Measurements from ENCODE around the genes CFAP97, SNX25 and LRP2BP.

DNA sequence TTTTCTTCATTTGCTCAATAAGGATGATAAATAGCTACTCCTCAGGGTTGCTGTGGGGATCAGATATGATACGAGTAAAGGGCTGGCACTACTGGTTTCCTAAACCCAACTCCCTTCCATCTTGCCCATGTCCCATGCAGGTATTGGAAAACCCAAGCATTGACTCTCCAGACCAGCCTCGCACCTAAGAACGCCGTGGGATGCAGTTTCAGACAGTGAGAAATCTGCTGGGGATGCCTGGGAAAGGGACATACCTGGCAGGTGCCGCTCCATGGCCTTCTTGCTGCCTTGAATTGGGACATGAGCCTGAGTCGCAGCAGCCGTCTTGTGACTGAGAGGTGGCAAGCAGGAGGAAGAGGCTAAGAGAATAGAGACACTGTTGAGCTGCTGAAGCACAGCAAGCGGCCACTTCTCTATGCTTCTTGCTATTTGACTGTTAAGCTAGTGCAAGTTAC is 24.5 kb upstream of the ACSL1 start:
- PRO-cap: no peak
- RAMPAGE, long total RNA, 3 experiments: no peak in any of the 3 experiments

- PRO-cap: no peak
- RAMPAGE, long total RNA, 3 experiments: no peak in any of the 3 experiments
Observed at GRCh38 chr4:184859934-184860693, 34.3 kb upstream of the ACSL1 start.

DNA sequence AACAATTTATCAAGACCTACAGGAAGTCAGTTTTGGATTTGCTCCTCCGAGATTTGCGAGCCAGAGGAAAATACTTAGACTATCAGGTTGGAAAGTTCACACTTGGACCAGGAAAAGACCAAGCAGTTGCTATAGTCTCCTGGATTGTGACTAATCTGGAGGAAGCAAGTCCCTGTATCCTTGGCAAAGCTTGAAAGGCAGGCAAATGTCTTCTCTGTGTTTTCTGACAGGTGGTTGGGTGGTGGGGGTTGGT is 5.5 kb downstream of the SLC25A4 start:
- PRO-cap: no peak
- RAMPAGE, long total RNA, 3 experiments: no peak in any of the 3 experiments

DNA sequence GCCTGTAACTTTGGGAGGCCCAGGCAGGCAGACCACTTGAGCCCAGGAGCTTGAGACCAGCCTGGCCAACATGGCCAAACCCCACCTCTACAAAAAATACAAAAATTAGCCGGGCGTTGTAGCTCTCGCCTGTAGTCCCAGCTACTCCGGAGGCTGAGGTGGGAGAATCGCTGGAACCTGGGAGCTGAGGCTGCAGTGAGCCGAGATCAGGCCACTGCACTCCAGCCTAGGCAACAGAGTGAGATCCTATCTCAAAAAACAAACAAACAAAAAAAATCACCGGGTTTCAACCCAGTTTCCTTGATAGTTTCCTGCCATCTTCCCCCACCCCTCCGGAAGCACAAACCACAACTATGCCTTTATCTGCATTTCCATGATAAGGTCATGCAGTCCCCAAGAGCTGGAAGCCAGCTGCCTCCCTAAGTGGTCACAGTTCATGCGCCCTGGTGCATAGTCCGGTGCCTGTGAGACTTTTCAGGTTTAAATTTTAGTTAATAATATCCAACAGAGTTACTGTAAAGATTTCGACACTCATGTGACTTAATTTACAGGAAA is 1.4 kb downstream of the CFAP97 start:
- PRO-cap: no peak
- RAMPAGE, long total RNA, 3 experiments: no peak in any of the 3 experiments

DNA sequence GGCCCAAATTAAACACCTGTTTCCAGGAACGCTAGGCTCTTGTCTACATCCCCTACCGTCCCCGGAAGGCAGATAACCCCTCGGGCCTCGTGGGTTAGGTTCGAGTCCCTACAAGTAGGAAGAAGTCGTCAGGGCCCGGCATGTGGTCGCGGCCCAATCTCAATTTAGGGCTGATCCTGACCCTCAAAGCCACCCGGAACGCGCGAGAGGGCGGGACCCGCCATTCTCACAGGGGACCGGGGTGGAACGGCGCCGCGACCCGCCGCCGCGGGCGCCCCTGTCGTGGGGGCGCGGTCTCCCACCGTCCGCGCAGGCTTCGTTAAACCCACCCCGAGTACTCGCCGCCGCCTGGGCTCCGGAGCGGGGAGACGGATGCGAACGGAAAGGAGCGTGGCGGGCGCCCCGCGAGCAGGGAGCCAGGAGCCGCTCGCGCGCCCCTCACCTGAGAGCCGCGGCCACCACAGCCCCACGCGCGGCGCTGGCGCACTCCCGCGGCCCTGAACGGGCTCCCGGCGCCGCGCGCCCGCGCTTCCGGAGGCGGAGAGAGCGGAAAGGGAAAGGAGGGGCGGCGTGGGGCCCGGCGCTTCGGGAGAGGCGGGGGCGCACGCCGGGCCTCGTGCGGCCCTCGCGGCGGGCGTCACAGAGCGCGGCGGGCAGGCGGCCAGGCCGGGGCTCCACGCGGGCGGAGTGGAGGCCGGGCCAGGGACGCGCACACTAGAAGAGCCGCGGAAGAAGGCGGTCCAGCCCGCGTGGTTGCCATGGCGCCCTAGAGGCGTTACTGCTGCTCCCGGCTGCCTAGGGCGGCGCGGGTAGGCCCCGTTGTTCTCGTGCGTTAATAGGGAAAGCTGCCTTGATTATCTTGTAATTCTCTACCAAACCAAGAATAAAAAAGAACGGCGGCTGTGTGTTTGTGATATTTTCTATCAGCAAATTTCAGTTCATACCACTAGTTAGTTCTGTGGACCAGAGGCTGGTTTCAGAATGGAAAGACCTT is at the start of gene CFAP97:
CFAP97 (minus strand) TSS at position 545 of the 994 bp plus-strand sequence.
- PRO-cap: bidirectional peak, plus-strand start at position 591 of the sequence, minus-strand start at position 509 of the sequence; bidirectional peak, plus-strand start at position 642 of the sequence, minus-strand start at position 689 of the sequence
- RAMPAGE, long total RNA, 3 experiments: start-site peak on the minus strand in 1 of 3 experiments, centred at position 511 of the sequence, 248 reads per replicate

DNA sequence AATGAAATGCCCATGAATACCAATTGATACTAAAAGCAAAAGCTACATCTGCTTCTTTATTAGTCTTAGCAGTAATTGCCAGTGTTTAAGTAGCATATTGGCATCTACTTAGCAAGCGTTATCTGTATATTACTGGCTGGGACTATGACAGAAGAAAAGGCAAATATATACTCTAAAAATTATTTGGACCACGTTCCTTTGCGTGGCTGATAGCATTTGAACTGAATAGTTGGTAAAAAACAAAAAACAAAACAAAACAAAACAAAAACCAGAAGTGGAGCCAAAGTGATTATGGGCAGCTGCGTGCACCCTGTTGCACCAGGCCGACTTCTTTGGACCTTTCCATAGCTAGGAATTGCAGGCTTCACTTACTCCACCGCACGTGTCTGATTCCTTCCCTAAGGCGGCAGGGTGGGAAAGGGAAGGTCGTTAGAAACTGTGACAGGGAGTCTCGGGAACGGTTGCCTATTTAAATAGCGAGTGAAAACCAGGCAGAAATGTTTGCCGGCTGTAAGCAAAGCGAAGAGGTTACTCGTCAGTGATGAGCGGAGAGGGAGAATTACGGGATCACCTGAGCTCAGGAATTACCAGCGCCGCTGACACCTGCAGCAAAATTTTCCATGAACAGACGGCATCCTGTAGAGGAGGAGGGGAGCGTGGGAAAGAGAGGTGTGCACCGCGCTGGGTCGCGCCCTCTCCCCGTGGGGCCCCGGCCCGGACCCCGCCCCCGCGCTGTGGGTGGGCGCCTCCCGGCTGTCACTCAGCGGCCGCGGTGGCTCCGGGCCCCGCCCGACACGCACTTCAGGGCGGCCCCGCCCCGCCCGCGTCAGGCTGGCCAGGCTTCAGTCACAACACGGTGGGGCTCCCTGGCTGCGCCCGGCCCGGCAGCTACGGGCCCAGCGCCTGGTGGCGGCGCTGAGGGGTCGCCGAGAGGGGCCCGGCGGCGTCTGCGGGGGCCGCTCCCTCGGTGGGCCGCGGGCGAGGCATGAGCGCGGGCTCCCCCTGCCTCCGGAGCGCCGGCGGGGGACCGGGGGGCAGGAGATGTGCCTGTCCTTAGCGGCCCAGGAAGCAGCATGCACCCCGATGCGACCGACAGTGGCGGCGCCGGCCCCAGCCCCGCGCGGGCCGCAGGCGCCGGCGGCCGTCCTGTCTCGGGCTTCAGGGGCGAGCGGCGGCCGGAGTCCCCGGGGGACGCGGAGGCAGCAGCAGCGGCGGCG is at the start of gene SNX25:
SNX25 (plus strand) TSS at position 845 of the 1,217 bp plus-strand sequence.
- PRO-cap: bidirectional peak, plus-strand start at position 891 of the sequence, minus-strand start at position 720 of the sequence
- RAMPAGE, long total RNA, 3 experiments: no peak in any of the 3 experiments

- PRO-cap: no peak
- RAMPAGE, long total RNA, 3 experiments: no peak in any of the 3 experiments
Observed at GRCh38 chr4:185227454-185228409, 18.3 kb downstream of the SNX25 start.

DNA sequence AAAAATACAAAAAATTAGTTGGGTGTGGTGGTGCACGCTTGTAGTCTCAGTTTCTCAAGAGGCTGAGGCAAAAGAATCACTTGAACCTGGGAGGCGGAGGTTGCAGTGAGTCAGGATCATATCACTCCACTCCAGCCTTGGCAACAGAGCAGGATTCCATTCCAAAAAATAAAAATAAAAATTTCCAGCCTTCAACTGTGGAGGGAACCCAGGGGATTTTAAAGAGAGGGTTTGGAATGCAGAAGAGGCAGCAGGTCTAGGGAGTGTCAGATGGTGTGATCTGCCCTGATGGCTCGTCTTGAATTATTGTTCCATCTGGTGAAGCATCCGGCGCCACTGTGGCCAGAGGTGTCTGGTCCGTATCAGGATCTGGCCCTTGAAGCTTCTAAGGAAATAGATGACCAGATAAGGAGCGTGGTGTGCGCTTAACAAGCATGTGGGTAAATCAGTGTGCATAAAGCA is 51.6 kb downstream of the LRP2BP start:
- PRO-cap: no peak
- RAMPAGE, long total RNA, 3 experiments: no peak in any of the 3 experiments

DNA sequence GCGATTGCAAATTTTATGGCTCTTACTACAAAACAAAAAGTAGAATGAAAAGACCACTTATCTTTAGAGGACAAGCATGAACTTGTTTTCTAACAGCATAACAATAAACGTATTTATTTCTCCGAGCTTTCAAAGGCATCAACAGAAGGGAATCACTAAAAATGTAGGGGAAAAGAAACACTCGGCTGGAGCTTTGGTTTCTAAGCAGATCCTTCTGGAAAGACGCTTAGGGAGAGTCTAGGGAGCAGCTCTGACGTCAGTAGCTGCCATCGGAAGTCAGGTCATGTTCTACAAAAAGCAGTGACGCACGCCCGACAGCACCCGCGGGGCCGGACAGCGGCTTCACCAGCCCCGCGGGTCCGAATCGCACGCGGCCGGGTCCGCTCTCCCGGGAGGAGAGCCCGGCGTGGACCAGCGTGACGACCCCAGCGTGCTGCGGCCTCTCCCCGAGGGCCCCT is at the start of gene LRP2BP:
LRP2BP (minus strand) TSS at position 239 of the 458 bp plus-strand sequence.
- PRO-cap: bidirectional peak, plus-strand start at position 369 of the sequence, minus-strand start at position 201 of the sequence
- RAMPAGE, long total RNA, 3 experiments: start-site peak on the plus strand in 1 of 3 experiments, centred at position 331 of the sequence, 26 reads per replicate

- PRO-cap: no peak
- RAMPAGE, long total RNA, 3 experiments: no peak in any of the 3 experiments
Observed at GRCh38 chr4:185411584-185412094, 14.1 kb downstream of the UFSP2 start.

DNA sequence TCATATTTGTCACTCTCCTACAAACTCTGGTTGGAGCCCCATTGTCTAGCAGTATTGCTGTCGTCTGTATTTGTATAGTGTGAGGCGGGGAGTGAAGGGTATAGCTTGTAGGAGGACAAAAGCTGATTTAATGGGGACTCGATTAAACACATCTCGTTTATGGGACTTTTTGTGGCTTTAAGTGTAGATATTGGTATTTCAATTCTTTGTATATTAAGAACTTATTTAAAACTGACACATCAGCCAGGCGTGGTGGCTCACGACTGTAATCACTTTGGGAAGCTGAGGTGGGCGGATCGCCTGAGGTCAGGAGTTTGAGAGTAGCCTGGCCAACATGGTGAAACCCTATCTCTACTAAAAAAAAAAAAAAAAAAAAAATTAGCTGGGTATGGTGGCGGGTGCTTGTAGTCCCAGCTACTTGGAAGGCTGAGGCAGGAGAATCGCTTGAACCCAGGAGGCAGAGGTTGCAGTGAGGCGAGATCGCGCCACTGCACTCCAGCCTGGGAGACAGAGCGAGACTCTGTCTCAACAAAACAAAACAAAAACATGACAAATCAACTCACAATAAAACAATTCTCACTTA is 3.6 kb downstream of the PDLIM3 start:
- PRO-cap: bidirectional peak, plus-strand start at position 460 of the sequence, minus-strand start at position 276 of the sequence
- RAMPAGE, long total RNA, 3 experiments: no peak in any of the 3 experiments

- PRO-cap: no peak
- RAMPAGE, long total RNA, 3 experiments: no peak in any of the 3 experiments
Observed at GRCh38 chr4:185559212-185560417, 24.3 kb upstream of the PDLIM3 start.

- PRO-cap: bidirectional peak, plus-strand start at chr4:185587570, minus-strand start at chr4:185587477; bidirectional peak, plus-strand start at chr4:185588102, minus-strand start at chr4:185588053
- RAMPAGE, long total RNA, 3 experiments: no peak in any of the 3 experiments
Observed at GRCh38 chr4:185587154-185588426, 52.3 kb upstream of the PDLIM3 start.

DNA sequence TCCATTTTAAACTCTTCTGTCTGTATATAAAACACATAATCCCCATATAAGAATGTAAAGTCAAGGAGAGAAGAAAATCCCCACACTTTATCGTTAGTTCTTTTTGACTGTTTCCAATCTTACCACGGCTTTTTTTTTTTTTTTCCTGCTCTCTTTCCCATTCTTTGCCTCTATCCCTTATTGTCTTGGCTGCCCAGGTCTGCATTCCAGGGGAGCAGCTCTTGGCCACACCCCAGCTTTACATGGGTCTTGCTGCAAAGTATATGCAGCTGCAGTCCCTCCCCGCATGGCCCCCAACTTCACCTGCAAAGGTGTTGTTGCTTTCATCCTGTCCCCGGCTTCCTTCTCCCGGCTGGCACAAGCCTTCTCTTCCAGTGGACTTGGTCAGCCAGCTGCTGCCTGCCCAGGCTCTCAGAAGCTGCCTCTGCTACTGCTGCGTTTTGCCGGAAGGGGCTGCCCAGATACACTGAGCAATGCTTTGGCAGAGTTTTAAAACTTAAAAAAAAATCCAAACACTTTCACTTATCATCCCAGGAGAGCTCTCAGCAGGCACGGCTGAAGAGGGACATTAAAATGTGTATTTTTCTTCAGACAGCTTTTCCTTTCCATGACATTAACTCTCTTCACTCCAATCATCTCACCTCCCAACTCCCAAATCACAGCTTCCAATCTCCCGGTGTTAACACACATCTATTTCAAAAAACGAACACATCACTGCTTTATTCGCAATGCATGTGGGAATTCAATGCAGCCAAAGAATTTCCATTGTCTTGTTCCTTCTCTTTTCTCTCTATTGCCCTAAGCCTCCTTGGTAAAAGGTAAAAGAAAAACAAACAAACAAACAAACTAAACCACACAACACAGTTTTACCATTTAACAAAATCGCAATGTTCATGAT is 121.3 kb upstream of the PDLIM3 start:
- PRO-cap: bidirectional peak, plus-strand start at position 521 of the sequence, minus-strand start at position 432 of the sequence
- RAMPAGE, long total RNA, 3 experiments: start-site peak on the minus strand in 3 of 3 experiments, centred at positions 393 to 419 of the sequence, 29 to 229 reads per replicate

- PRO-cap: no peak
- RAMPAGE, long total RNA, 3 experiments: no peak in any of the 3 experiments
Observed at GRCh38 chr4:185810461-185811566, 1.2 kb downstream of the SORBS2 start.

DNA sequence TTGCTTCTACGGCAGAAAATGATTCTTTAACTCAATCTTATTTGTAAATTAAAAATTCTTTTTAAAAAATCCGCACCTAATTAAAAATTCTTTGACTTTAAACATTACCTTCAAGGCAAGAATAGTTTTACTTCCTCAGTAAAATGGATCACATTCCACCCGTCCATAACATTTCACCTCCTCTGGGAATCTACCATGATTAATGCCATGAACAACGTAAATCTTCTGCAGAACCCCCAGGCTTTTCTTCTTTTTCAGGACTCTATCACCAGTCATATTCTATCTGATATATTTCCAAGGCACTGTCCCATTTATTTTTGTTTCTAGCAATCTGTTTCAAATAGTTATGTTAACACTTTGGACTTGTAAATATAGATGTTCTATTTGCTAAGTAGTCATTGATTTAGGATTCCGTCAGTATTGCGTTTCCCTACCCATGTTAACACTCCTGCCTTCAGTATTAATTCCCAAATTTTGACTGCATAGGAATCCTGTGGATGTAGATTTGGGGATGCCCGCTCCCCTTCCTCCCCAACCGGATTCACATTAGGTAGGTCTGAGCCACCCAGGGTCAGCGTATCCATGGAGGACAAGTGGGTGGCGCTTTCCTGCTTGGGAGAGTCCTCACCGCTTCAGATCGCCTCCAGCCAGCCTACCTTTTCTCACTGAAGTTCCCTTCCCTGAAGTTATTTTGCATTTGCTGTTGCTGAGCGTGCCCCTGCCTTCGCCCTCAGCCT is 1.0 kb upstream of the SORBS2 start:
- PRO-cap: no peak
- RAMPAGE, long total RNA, 3 experiments: no peak in any of the 3 experiments

DNA sequence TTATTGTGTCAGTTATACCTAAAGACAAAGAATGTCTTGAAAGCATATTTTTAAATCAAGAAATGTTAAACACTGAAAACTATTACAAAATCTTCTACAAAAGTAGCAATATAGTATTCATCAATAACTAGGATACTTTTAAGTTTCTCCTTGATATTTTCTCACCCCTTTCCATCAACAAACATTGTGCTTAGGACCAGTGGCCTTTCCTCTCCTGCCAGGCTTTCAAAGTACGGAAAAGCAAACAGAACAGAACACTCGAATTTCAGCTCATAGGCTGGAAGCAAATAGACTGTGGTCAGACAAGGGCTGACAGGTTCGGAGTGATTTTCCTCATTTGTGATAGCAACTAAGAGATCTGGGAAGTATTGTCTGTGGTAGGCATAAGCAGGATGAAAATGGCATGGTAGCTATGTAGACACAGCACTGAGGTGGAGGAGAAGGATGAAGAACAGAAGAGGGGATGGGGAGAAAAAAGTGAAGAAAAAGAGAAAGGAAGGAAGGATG is 68.6 kb upstream of the SORBS2 start:
- PRO-cap: no peak
- RAMPAGE, long total RNA, 3 experiments: no peak in any of the 3 experiments

DNA sequence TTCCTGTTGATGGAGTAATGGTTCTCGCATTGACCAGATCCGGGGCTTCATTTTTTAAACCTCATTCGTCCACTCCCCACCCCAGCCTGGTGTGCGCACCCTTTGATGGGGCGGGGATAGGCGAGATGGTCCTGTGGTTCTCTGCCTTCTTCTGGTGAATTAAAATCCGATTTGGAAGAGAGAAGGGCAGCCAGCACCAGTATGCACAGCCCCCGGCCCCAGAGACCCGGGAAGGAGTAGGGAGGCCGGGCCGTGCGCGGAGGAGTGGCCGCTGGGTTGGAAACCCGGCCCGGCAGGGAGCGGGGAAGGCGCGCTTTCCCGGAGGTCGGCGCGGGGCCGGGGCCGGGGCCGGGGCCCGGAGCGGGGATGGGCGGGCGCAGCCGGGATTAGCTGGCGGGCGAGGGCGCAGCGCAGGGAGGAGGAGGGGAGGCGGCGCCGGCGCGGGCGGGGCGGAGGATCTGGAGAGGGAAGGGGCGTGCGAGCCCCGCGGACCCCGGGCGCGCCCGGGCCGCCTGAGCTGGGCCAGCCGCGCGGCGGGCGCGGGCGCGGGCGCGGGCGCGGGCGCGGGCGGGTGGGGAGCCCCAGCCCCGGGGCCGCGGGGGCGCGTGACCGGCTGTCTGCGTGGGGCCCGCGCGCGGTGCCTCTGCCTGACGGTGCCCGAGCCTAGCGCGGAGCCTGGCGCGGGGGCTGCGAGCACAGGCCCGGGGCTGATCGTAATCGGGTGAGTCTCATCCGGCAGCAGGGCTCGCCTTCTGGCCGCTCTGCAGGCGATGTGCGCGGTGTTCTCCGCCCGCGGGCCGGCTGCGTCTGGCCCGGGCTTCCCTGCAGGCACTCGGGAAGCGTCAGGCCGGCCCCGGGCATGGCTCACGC is 46.7 kb upstream of the CYP4V2 start:
- PRO-cap: unidirectional peak, plus-strand start at position 490 of the sequence; unidirectional peak, plus-strand start at position 622 of the sequence; unidirectional peak, minus-strand start at position 809 of the sequence
- RAMPAGE, long total RNA, 3 experiments: no peak in any of the 3 experiments

GRCh38 chr4:186145577-186145909 is 45.8 kb upstream of the CYP4V2 start:
- PRO-cap: no peak
- RAMPAGE, long total RNA, 3 experiments: no peak in any of the 3 experiments

GRCh38 chr4:186244006-186244550 is 16.8 kb downstream of the KLKB1 start:
- PRO-cap: no peak
- RAMPAGE, long total RNA, 3 experiments: no peak in any of the 3 experiments